HGPS cell (cell line): ENCODE measurements around the genes TMEM268 and TNFSF8.

DNA sequence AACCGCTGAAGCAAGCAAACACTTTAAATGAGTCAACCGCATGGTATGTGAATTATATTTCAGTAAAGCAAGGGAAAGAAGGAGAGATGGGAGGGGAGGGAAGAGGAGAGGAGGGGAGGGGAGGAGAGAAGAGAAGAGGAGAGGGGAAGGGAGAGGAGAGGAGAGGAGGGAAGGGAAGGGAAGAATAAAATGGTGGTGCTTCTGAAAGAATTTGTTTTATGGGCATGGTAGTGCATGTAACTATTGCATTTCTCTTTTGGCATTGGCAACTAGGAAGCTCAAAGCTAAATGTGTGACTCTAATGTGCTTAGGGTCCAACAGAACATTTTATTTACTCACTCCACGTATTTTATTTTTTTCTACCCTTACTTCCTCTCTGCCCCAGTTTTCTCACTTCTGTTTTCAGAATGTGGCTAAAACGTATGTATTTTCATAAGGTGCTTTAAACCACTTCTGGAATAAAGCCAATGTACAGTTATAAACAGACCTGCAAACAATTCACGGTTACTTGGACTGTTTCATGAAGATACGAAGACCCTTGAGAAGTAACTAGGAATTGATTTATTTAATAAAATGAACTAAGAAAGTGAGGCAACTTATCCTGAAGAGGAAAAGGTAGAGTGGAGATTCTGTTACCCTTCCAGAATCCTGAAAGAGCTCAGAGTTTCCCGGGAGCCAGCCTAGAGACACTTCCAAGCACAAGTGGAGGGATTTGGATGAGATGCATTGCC is 21.0 kb downstream of the AKNA start:
- RRBS, result no CpG with 5 or more reads among the region's 7 CpGs

- RRBS, result 1% methylated on average over 29 of the region's 104 CpGs
These were observed at the start of gene TMEM268 for GRCh38 chr9:114611056-114612035. TMEM268 (plus strand) TSS chr9:114611291.

DNA sequence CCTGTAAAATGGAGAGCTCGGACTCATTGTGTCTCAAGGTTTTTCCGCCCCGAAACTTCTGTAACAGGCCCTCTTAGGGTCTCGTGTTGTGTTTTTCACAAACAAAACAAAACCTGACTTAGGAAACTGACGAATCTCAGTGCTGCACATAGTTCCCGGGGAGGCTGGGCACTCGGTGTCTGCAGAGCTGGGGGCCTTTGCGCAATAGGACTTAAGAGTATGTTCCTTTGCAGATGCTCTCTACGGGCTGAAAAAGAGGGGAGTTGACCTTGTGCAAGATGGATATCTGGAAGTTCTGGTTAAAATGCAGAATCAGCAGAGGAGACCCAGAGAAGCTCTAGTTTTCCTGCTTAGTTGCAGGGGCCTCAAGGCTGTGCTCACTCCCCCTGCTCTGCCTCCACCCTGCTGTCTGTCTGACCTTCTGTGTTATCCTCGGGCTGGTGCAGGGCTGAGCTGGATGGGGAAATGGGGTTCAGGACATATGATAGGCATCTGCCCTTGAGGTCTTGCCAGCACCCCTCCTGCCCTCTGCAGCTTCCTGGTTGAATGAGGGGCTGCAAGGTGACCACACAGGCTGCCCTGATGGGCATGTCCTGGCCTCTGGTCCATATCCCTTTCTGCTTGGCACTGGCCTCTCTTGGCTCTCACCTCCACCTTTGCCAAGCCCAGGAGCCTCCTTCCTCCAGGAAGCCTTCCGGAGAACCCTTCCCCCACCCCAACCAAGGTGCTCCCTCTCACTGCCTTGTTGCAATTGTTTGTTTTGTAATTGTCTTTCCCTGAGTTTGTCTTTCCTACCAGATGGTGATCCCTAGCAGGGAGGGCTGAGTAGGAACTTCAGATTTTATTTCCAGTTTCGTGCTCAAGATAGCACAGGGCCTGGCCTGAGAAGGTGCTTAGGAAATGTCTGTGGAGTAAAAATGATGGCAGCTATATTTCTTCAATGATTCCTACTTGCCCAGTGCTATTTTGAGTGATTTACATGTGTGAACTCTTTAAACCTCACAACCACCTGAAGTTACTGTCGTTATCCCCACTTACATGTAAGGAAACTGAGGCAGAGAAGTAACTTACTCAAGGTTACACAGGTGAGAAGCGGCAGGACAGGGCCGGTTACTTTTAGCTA is 1.3 kb downstream of the TMEM268 start:
- RRBS, result no CpG with 5 or more reads among the region's 15 CpGs

DNA sequence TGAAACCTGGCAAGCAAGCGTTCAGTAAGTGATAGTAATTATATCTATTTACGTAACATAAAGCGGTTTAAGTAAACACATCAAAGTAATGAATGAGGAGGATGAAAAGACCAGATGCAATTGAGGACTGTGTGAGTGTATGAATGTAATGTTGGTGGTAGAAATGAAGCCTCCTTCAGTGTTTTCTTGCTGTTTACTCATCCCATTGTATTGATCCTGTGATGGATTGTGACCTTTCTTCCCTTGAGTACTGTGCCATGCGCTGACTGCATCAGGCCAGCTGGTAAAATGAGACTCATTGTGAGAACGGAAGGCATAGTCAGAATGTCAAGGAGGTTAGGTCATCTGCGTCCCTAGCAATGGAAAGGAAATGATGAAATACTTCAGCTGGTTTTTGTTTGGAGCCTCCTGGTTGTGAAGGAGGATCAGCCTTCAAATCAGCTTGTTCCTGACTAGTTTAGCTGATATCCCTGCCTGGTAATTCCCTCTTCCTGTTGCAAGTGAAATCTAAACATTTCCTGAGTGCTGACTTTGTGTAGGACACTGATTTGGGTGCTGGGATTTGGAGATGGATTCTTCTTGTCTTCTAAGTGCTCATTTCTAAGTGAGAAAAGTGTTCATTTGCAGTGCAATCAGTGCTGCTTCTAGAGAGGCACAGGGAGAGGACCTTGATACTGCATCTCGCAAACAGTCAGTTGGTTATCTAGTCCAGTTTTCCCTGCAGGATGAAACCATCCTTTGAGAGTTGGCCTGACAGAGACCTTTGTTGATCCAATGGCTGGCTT is 35.5 kb downstream of the TNFSF8 start:
- RRBS, result no CpG with 5 or more reads among the region's 7 CpGs

- RRBS, result no CpG with 5 or more reads among the region's 26 CpGs
These were observed at the start of gene TNFSF8 for GRCh38 chr9:114929990-114930909. TNFSF8 (minus strand) TSS chr9:114930591.

GRCh38 chr9:115211796-115212298 is 93.9 kb upstream of the TNC start:
- RRBS, result no CpG with 5 or more reads among the region's 1 CpG

GRCh38 chr9:115262355-115262802 is 144.4 kb upstream of the TNC start:
- RRBS, result no CpG with 5 or more reads among the region's 1 CpG

DNA sequence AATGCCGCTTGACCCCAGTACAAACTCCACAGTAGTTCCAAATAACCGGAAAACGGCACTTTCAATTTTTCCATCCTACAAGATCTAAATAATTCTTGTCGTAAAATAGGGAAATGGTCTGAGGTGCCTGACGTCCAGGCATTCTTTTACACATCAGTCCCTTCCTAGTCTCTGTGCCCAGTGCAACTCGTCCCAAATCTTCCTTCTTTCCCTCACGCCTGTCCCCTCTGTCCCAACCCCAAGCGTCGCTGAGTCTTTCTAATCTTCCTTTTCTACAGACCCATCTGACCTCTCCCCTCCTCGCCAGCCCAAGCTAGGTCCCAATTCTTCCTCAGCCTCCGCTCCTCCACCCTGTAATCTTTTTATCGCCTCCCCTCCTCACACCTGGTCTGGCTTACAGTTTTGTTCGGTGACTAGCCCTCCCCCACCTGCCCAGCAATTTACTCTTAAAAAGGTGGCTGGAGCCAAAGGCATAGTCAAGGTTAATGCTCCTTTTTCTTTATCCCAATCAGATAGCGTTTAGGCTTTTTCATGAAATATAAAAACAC is 356.9 kb upstream of the TNC start:
- RRBS, result no CpG with 5 or more reads among the region's 14 CpGs

DNA sequence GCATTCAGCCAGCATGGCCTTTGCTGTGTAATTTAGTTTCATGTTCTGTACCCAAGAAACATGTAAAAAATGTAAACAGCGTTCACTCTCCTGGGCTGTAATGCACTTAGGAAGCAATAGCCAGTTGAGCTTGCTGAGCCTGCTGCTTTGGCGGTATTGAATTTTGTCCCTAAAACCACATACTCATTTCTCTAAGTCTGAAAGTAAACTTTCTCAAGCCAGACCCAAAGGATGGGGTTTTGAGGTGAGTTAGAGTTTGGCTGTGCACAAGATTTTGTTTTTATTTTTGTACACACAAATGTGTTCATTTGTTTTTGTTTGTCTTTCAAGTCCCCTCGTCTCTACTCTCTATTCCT is 158.7 kb downstream of the PAPPA start:
- RRBS, result no CpG with 5 or more reads among the region's 3 CpGs

DNA sequence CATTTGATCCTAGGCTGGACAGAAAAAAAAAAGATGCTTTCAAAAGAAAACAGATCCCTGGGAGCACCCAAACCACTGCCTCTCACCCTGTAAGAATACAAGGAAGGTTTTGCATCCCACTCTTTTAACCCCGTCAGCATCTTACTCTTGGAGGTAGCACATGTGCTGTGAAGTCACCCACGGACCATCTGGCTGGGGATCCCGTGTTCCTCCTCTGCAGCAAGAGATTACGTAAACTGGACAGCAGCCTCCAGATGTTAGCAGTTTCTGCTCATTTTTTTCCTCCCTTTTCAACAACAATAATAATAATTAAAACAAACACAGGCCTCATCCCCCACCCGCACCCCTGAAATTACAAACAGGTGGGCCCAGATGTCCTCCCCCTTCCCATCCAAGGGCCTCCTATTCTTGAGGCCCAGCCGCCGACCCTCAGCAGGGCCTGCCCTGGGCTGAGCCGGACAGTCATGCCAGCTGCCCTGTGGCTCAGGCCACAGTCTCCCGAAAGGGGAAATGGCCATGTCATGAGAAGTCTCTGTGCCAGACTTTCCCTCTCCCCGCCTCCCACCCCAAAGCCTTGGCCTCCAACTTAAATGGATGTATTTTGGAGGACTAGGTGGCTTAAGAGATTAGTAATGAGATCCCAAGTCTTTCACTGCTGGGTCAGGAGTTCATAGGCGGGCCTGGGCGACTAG is 165.0 kb downstream of the PAPPA start:
- RRBS, result no CpG with 5 or more reads among the region's 12 CpGs

GRCh38 chr9:116466149-116466645 is 220.9 kb upstream of the TRIM32 start:
- RRBS, result no CpG with 5 or more reads among the region's 3 CpGs

GRCh38 chr9:116746610-116747146 is 59.6 kb downstream of the TRIM32 start:
- RRBS, result no CpG with 5 or more reads among the region's 9 CpGs

- RRBS, result no CpG with 5 or more reads among the region's 8 CpGs
These were observed 78.8 kb downstream of the TLR4 start for GRCh38 chr9:117782744-117783567.

DNA sequence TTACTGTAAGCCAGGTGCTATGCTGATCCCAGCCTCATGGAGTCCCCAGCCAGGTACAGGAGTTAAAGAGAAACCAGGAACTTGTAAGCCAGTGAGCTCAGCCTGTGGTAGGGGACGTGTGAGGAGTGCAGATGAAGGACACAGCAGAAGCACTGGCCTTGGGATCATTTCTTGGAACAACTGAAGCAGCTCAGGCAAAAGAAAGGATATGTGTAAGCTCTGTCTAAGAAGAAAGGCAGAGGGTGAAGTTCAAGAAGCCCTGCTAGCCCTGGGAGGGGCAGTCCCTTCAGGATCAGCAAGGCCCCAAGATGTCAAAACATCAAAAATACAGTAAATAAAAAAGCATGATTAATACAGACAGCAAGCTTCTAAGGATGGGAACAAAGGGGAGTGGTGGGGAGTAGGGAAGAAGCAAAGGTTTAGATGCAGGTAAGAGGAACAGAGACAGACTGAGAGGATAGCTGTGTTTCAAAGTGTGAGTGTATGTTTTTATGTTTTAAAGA is 193.1 kb upstream of the BRINP1 start:
- RRBS, result no CpG with 5 or more reads among the region's 1 CpG

DNA sequence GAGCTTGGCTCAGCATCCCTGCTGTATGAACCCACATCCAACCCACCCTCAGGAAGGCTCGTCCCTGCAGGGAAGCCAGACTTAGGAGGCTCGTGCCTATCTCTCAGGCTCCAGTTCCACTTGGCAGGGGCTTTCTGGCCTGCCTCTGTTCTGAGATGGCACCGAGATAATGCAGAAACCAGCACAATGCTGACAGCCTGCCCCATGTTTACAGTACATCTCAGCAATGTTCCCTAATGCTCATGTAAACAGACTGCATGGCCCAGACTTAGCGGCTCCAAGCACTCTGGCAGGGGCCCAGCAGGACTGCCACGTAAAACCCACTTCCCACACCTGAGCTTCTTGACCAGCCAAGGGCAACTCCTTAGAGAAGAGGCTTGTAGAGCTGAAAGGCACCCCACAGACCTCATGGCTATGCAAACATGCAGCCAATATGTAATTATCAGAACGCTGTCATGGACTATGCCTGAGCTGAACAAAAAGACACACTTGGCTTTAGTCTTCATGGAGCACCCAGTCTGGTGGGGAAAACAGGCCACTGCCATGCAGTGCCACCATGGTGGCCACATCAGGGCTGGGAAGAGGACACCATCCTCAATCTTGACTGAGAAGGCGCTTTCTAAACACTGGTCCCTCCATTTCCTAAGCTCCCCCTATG is 499.6 kb upstream of the BRINP1 start:
- RRBS, result no CpG with 5 or more reads among the region's 7 CpGs

DNA sequence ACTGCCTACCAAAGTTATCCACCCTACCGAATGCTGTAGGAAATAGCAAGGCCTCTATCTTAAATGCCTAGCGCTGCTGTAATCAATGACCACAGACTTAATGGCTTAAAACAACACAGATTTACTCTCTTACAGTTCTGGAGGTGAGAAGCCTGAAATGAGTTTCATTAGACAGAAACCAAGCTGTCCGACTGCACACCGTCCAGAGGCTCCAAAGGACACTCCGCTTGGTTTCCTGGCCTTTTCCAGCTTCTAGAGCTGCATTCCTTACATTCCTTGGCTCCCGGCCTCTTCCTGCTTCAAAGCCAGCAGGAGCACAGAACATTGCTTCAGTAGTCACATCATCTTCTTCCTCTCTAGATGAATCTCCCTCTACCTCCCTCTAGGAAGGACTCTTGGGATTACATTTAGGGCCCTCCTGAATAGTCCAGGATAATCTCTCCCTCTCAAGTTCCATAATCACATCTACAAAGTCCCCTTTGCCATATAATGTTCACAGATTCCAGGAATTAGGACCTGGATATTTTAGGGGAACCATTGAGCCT is 213.4 kb downstream of the CDK5RAP2 start:
- RRBS, result no CpG with 5 or more reads among the region's 6 CpGs

- RRBS, result no CpG with 5 or more reads among the region's 23 CpGs
These were observed 195.4 kb downstream of the CDK5RAP2 start for GRCh38 chr9:120384127-120385312.

- RRBS, result no CpG with 5 or more reads among the region's 2 CpGs
These were observed 99.3 kb downstream of the CDK5RAP2 start for GRCh38 chr9:120480511-120481203.

GRCh38 chr9:120711728-120712107 is 2.6 kb downstream of the MEGF9 start:
- RRBS, result no CpG with 5 or more reads among the region's 2 CpGs